ENCODE results near the genes SMOC2 and WDR27.

DNA sequence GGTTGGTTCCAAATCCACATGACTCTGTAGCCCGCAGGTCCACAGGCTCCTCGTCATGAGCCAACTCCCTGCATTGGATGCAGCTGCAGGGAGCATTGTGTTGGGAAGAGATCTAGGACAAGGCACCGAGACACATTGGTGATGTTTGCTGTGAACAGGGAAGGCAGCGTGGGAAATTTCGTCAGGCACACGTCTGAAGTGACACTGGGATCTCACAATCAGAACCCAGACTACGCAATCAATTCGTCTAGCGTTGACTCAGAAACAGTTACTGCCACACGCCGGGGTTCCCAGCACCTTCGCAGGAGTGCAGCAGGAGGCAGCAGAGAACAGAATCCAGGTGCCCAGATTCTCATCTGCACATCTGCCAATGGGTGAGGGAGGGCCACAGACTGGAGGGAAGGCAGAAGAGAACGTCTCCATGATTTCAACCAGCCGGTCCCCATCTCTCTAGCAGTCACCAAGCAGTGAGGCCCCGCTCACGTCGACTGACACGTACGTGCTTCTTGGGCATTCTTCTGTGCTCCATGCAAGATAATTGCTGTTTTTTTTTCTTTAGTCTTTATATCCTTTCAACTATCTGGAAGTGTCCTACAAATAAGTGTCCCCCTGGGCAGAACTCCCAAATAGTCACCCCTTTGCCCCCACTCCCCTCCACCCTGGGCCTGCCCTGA lies 177.1 kb downstream of the TTLL2 start:
- RRBS = no CpG with 5 or more reads among the region's 19 CpGs

- RRBS = no CpG with 5 or more reads among the region's 15 CpGs
These were observed 248.6 kb downstream of the TTLL2 start for GRCh38 chr6:167573326-167573947.

DNA sequence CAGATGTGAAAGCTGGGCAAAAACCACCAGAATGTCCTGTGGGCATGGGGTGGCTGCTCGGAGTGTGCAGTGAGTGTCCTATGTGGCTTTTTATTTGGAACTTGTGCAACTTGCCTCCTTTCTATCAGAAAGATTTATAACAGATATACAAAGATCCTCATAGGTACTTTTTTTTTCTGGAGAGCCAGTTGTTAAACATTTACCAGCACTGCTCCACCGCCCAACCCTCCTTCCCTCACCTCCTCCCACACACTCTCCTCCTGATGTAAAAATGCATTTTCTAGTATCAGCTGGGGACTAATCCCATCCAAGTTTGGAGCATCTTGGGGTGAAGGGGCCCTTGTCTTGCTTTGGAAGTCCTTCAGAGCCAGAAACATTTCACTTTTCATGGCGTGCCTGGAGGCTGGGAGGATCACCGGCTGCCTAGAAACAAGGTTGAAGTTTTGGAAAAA lies 165.3 kb upstream of the AFDN start:
- RRBS = no CpG with 5 or more reads among the region's 4 CpGs

- RRBS = 20% methylated on average over 1 of the region's 5 CpGs
These were observed 64.4 kb upstream of the AFDN start for GRCh38 chr6:167762239-167762753.

GRCh38 chr6:167778395-167778953 lies 48.2 kb upstream of the AFDN start:
- RRBS = 34% methylated on average over 4 of the region's 15 CpGs

DNA sequence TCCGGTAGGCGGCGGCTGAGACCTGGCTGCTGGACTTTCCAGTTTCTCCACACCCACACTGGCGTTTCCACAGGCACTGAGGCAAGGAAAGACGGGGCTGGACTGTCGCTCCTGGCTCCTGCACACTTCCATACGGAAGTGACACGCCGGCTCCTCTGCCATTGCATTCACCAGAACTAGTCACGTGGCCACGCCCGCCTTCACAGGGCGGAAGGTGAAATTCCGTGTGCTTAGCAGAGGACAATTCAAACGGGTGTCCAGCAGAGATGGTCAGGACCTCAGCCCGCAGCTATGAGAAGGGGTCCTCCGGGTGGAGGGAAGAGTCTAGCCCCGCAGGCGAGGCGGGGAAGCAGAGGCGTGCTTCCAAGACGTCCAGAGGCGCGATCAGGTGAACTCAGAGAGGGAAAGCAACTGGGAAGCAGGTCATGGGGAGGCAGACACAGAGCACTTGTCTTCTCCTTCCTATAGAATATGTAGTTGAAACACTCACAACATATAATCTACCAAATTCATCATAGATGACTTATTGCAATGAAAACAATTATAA lies 10.9 kb upstream of the AFDN start:
- RRBS = no CpG with 5 or more reads among the region's 24 CpGs

- RRBS = no CpG with 5 or more reads among the region's 10 CpGs
These were observed 30.9 kb upstream of the KIF25 start for GRCh38 chr6:167966490-167967051.

DNA sequence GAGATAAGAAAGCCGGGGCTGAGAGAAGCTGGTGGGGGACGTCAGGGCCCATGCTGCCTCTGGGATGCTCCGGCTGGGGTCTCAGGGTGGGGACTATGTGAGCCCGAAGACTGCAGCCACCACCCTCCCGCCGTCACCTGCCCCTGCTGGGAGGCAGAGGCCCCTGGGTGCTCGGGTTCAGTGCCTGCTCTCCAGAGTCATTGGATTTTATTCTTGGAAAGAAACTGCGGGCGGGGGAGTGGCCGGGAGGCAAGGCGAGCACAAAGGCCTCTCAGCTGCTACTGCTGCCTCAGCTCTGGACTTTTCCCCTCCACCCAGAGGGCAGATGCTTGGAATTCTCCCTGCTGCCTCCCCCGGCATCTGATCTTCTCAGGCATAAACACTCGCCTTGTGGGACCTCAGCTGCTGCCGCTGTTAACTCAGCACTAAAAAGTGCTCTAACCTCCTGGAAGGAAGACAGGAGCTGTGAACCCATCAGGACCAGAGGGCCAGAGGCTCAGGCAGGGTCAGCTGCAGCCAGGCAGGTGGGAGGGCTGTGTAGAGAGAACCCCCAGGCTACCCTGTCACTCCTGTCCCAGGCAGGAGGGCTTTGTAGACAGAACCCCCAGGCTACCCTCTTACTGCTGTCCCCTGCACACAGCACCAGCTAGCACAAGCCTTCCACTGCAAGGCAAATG lies 9.3 kb upstream of the FRMD1 start:
- RRBS = 37% methylated on average over 3 of the region's 14 CpGs

DNA sequence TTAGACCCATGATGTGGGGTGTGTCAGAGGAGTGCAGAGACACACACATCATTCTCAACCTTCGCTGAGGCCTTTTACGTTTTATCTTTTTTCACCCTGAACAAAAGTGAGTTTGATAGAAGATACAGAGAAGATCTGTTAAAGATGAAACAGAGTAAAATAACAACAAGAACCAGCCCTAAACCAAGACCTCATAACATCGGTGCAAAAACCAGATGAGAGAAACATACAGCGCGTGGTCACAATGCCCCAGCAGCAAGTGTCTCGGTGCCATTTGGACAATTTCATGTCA lies 35.5 kb upstream of the FRMD1 start:
- RRBS = no CpG with 5 or more reads among the region's 6 CpGs

- RRBS = no CpG with 5 or more reads among the region's 7 CpGs
These were observed 119.0 kb downstream of the DACT2 start for GRCh38 chr6:168200606-168201013.

GRCh38 chr6:168247364-168248113 lies 72.0 kb downstream of the DACT2 start:
- RRBS = no CpG with 5 or more reads among the region's 17 CpGs

GRCh38 chr6:168370308-168370956 lies 50.9 kb upstream of the DACT2 start:
- RRBS = 57% methylated on average over 25 of the region's 41 CpGs

DNA sequence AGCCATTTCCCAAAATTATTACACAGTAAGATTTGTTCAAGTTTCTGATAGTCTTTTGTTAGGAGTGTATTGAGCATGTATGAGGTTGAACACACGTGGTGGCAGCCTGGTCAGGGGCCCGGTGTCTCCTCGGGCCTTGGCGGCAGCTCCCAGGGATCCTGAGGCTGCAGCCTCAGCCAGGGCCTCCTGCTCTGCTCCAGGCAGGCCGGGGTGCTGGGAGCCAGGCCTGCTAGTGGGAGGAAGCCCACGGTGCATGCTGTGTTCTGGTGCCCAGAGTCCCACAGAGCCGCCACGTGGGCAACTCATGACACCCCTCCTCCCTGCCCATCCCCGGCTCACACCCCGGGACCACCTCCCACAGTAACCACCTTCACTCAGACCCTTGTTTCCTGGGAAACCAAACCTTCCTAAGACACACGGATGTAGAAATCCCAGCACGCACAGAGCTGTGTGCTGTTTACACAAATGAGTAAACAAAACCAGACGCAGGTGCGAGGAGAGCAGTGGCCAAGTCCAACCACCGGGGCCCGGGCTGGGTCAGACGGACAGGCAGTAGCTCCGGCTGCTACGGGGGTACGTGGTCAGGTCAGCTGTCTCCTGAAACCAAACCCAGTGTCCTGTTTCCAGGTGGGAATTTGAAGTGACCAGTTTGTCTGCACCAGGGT lies 52.4 kb upstream of the SMOC2 start:
- RRBS = 0% methylated on average over 1 of the region's 20 CpGs

DNA sequence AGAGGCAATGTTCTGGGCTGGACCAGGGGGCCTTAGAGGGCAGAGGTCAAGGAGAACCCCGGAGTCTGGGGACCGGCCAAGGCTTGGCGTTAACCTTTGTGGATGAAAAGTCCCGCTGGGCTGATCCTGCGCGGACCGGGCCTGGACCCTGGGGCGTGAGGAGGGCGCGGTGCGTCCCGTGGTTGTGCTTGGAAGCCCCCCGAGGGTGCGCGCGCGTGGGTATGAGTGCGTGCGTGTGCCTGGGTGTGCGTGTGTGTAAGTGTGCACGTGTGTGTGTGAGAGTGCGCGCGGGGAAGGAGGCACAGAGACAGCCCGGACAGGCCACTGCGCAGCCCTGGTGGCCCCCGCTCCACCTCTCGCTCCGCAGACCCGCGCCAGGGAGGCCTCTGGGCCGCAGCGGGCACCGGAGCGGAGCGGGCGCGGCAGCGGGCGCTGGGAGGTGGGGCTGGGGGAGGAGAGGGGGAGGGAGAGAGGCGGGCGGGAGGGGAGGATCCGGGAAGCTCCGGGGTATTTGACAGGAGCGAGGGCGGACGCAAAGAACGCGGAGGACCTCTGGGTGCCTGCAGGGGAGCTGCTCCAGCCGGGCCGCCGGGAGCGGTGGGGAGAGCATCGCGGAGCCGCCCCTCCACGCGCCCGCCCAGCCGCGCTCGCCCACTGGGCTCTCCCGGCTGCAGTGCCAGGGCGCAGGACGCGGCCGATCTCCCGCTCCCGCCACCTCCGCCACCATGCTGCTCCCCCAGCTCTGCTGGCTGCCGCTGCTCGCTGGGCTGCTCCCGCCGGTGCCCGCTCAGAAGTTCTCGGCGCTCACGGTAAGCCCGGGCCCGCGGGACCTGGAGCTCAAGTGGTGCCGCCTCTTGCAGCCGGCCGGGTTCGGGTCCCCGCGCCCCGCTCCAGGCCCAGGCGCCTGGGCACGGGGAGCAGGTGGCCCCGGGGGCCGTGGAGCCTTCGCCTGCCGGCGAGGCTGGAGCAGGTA lies at the start of gene SMOC2:
Gene SMOC2 (plus strand): TSS at position 539 of the 973 bp plus-strand sequence.
- RRBS = 40% methylated on average over 42 of the region's 95 CpGs

- RRBS = 100% methylated on average over 1 of the region's 18 CpGs
These were observed 226.1 kb downstream of the SMOC2 start for GRCh38 chr6:168666903-168667752.

GRCh38 chr6:168961227-168961699 lies 292.4 kb downstream of the THBS2 start:
- RRBS = no CpG with 5 or more reads among the region's 14 CpGs

DNA sequence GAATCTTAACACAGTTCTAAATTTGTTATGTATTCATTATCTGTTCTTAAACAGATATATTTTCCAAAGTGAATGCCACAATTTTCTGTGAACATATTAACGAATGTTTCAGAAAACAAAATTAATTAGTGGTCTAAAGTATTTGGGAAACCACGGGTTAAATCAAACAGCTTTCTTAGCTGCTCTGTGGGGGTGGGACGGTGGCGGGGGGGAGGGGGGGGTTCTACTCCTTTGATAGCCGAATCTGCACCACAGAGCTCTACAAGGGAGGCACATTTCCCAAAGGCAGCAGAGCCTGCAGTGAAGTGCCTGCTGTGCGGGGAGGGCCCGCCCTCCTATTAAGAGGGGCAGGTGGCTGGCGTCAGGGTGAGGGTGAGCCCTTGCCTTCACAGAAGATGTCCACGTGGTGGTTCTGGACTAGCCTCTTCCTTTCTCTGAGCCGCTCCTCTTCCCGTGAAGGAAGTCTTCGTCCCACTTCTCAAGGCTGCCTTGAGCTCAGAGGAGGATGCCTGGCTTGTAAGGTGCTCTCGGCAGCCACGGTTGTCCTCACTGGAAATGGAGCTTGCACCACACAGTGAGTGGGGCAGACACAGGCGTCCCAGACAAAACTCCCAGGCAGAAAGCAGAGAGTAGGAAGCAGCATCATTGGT lies 174.9 kb upstream of the THBS2 start:
- RRBS = no CpG with 5 or more reads among the region's 15 CpGs

DNA sequence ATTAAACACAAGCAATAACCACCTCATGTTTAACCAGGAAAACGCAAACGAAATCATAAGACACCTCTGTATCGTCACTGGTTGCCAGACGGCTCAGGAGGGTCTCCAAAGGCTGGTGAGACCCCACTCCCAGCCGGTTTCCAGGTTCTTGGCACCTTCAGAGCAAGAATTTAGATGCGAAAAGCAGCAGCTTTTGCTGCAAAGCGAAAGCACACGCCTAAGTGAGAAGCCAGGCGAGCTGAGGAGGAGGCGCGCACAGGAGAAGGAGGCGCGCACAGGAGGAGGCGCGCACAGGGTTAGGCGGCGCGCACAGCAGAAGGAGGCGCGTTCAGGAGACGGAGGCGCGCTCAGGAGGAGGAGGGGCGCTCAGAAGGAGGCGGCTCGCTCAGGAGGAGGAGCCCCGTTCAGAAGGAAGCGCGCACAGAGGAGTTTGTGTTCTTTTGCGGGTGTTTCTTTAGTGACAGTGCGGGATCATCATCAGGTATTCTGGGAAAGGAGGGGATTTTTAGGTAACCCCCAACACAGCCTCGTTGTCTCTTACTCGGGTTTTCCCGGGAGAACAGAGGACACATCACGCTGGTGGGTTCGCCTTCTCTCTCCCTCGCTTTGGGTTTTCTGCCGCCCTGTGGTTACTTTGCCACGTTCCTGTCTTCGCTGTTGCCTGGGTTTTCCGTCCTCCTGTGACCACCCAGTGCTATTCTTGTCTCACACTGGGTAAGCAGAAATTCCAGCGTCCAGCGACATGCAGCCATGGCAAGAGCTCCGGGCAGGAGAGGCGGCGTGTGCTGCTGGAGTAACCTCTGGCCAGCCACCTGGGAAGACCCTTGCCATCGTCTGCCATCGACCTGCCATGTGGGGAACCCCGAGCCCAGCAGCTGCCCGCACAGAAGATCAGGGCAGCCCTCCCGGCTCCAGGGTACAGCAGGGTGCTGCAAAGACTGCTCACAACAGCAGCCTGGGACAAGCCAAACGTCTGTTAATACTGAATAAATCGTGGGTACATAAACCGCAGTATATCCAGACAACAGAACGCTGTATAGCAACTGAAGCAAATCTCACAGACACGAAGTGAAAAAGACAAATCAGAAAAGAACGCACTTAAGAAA lies 47.0 kb downstream of the WDR27 start:
- RRBS = no CpG with 5 or more reads among the region's 57 CpGs

DNA sequence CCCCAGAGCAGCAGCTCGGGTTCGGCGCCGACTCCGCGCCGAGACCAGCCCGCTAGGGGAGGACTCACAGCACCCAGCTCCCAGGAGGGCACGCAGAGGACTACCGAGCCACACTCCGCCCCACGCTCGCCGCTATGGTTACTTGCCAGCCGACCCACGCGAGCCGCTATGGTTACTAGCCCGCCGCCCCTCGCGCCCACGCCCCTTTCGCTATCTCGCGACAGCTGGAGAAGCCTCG lies at the start of gene WDR27:
Gene WDR27 (minus strand): TSS at position 174 of the 238 bp plus-strand sequence.
- RRBS = no CpG with 5 or more reads among the region's 27 CpGs

DNA sequence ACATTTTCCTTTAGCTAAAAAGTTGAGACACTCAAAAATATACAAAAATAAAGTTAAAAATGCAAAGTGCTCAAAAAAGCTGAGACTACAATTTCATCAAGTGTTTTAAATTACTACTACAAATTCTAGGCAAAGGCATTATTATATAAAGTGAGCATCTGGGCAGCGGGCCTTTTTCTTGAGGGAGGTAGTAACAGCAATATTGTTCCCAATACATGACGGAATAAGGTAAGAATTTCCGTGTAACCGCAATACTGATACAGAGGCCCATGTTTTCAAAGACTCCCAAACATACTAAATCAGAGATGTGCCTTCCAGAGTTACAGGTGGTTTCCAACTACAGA lies 1.9 kb downstream of the PHF10 start:
- RRBS = no CpG with 5 or more reads among the region's 4 CpGs

Data from GM12892 (cell line).